Osteoblast (primary cell): ENCODE measurements around a stretch of chr13.

DNA sequence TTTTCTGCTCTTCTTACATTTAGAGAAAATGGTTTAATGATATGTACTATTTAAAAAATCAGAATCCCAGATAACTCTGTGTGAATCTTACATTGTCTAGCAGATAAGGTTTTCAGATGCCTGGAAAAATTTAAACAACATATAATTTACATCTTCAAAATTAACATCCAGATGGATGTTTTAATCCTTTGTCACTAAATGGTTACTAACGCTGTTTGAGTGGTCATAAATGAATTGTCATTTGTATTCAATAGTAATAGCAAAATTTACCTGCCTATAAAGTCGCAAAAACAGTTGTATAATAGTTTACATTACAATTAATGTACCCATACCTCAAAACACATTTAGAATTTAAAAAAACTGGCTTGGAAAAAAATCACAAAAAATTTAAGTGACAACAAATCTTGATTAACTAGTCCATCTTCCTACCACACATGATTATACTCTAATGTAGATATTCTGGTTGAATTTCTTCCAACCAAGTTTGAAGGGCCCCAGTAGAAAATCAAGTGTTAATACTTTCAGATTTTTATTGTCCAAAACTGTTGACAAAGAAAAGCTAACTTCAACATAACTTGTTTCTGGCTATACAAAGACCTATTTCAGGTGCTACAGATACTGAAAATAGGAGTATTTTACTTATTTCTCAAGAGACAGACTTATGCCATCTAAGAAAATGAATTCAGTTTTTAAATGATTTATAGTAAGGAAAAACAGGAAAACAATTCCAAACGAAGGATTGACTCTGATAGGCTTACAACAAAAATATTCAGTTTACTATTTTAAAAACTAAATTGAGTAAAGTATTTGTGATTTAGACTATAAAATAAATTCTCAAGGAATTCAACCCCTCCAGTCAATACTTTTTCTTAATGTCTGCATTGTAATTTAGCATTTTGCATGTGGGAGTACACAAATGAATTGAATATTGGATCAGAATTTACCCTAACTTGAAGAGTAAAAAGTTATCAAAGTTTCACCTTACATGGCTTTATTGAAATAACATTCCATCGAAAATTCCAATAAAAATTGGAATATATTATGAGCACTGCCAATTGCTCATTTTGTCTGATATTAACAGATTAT is 5.4 kb downstream of the KCTD12 start:
- CAGE, long polyA plus RNA = no peak
- RRBS = no CpG with 5 or more reads among the region's 4 CpGs

- CAGE, long polyA plus RNA = no peak
- RRBS = no CpG with 5 or more reads among the region's 1 CpG
Observed at GRCh38 chr13:77014197-77015254, 12.4 kb downstream of the FBXL3 start.

DNA sequence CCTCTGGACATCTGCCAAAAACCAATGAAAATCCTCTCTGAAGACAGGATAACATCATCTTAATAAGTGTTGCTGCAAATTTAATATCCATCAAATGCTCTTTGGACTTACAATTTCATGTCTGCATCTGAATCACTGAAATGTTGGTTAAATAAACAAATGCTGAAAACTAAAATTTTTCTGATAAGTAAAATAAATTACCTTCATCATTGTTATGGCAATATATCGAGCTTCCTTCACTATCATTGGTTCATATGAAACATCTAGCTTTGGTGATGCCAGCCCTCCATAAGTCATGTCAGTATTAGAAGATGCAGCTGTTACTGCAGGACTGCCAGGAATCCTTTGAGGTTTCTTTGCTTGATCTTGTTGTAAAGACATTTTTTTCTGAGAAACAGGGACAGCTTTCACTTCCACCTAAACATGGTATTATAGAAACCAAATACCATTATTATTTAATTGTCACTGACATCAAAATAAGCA is 123.6 kb upstream of the FBXL3 start:
- CAGE, long polyA plus RNA = no peak
- RRBS = no CpG with 5 or more reads among the region's 1 CpG

GRCh38 chr13:77185702-77186474 is 141.0 kb downstream of the MYCBP2 start:
- CAGE, long polyA plus RNA = no peak
- RRBS = no CpG with 5 or more reads among the region's 3 CpGs

- CAGE, long polyA plus RNA = no peak
- RRBS = no CpG with 5 or more reads among the region's 3 CpGs
Observed at GRCh38 chr13:77226266-77226829, 100.5 kb downstream of the MYCBP2 start.

DNA sequence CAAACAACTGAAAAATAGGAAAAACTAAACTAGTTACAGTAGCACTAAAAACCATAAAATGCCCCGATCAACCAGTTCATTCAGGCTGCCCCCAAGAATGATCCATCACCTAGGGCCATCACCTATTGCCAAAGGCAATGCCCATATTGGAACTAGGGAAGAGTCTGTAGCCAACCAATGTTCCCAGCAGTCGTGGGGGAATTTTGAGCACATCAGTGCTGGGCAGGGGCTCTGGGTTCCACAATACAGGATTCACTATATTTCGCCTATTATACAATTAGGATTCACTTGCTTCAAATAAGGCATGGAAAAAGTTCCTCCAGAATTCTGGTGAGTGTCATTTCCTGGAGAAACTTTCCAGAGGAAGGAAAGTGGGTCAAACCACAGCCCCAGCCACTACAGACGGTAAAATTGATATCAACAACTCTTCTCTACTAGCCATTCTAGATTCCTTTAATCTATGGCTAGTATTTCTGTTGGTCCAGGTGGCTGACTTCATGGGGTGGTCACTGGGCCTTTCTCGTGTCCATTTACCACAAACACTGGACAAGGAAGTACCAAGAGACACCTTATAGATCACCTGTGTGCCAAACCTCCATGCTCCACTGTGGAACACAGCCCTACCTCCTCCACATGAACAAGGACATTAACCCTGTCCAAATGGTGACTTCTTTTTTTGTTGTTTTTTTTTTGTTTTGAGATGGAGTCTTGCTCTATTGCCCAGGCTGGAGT is 10.5 kb downstream of the MYCBP2 start:
- CAGE, long polyA plus RNA = no peak
- RRBS = no CpG with 5 or more reads among the region's 5 CpGs

- CAGE, long polyA plus RNA = no peak
- RRBS = no CpG with 5 or more reads among the region's 11 CpGs
Observed at GRCh38 chr13:77325886-77326227, 1.0 kb downstream of the MYCBP2 start.

DNA sequence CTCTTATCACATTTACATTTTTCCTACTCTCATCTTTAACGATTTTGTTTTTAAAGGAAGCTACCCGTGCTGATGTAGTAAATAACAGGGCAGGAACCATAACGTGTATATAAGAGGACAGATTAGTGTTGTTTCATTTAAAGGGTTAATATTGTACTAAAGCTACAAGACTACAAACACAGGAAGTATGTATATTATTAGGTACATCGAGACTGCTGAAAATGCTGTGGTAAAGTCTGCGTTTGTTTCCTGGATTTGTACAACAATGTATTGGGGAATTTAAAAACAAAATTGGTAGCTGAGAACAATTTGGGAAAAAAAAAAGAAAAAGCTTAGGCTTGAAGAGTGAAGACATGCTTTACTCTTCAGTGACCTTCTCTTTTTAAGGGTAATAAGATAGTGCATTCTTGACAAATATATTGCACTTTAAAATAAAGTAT is 3.3 kb upstream of the MYCBP2 start:
- CAGE, long polyA plus RNA = no peak
- RRBS = no CpG with 5 or more reads among the region's 5 CpGs

DNA sequence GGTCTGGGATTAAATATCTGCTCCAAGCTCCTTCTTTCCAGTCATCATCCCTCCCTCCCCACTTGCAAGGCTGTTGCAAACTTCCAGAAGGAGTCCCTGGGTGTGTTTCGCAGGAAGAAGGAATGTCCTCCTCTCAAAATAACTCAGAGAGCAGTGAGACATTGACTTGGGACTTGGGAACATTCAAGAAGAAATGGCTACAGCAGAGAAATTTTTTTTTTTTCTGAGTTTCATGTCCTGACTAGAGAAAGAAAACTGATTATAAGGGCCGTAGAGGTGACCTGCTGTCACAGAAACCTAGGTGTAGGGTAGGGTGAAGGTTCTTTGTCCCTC is 63.6 kb upstream of the MYCBP2 start:
- CAGE, long polyA plus RNA = no peak
- RRBS = no CpG with 5 or more reads among the region's 2 CpGs

DNA sequence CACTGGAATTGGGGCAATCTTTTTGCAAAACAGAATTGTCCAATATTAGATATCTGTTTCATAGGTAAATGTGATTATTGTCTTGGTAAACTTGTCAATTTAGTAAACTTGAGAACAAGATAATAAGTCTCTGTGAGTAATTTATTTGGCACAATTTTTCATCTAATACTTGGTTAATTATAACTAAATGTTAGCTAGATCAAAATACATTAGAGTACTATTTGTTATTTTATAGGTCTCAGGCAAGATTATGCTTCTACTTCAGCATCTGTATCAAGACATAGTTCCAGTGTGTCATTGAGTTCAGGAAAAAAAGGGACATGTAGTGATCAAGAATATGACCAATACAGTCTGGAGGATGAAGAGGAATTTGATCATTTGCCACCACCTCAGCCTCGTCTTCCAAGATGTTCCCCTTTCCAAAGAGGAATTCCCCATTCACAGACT is 48.8 kb downstream of the SLAIN1 start:
- CAGE, long polyA plus RNA = no peak
- RRBS = no CpG with 5 or more reads among the region's 1 CpG

- CAGE, long polyA plus RNA = no peak
- RRBS = 4% methylated on average over 16 of the region's 49 CpGs
Observed at GRCh38 chr13:78602732-78603294, 539 bp downstream of the POU4F1 start.

GRCh38 chr13:78655637-78656236 is 3.2 kb downstream of the OBI1 start:
- CAGE, long polyA plus RNA = no peak
- RRBS = no CpG with 5 or more reads among the region's 4 CpGs

GRCh38 chr13:79393257-79394463 is 12.4 kb downstream of the RBM26 start:
- CAGE, long polyA plus RNA = no peak
- RRBS = no CpG with 5 or more reads among the region's 20 CpGs

- CAGE, long polyA plus RNA = no peak
- RRBS = no CpG with 5 or more reads among the region's 7 CpGs
Observed at GRCh38 chr13:80070291-80070613, 270.7 kb downstream of the SPRY2 start.

GRCh38 chr13:80444188-80444670 is 103.3 kb upstream of the SPRY2 start:
- CAGE, long polyA plus RNA = no peak
- RRBS = no CpG with 5 or more reads among the region's 2 CpGs

DNA sequence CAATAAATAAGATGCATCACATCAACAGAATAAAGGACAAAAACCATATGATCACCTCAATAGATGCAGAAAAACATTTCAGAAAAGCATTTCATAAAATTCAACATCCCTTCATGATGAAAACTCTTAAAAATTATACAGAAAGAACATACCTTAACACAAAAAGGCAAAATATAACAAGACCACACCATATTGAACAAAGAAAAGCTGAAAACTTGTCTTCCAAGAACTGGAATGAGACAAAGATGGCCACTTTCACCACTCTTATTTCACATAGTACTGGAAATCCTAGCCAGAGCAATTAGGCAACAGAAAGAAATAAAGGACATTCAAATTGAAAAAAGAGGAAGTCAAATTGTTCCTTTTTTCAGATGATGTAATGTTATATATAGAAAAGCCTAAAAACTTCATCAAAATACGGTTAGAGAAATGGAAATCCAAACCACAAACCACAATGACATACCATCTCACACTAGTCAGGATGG is 113.1 kb upstream of the SPRY2 start:
- CAGE, long polyA plus RNA = no peak
- RRBS = no CpG with 5 or more reads among the region's 1 CpG

DNA sequence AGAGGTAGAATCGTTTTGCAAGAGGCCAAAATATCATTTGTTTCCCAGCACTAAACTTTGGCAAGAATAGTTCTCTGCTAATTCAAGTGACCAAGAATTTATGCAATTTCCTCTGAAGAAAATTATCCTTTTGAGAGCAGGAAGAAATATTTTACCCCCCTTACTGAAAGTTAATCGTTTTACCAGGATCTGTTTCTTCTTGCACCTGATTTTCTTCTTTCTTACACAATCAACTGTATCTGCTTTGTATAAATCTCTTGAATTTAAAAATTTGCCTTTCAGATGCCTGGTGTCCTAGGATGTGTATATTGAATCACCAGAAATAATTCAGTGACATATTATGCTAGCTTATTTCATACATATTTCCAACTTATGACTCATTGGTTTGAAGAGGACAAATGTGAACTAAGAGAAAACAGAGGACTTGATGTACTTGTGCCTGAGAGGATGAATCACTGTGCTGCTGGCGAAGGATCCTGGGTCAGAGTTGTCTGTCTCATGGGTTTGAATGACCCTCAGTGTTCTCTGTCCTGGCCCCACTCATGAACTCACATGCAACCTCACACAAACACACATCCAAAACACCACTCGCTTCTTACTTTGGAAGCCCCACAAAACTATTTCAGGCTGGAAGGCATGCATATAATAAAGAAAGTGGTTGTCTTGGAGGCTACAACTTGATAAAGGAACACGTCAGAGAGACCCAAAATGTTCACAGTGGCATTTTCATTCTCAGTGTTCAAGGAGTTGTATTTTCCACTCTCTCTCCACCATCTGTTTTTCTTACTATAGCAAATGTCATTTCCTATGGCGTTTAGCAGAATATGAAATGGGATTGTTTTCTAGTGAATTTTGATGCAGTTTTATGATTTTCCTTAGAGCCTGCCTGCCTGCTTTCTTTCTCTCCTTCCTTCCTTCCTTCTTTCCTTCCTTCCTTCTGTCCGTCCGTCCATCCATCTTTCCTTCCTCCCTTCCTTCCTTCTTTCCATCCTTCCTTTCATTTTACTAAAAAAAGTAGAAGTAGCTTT is 129.0 kb upstream of the SPRY2 start:
- CAGE, long polyA plus RNA = no peak
- RRBS = no CpG with 5 or more reads among the region's 8 CpGs

GRCh38 chr13:80490067-80490266 is 149.0 kb upstream of the SPRY2 start:
- CAGE, long polyA plus RNA = no peak
- RRBS = no CpG with 5 or more reads among the region's 4 CpGs

- CAGE, long polyA plus RNA = no peak
- RRBS = no CpG with 5 or more reads among the region's 4 CpGs
Observed at GRCh38 chr13:80547891-80548398, 207.0 kb upstream of the SPRY2 start.

DNA sequence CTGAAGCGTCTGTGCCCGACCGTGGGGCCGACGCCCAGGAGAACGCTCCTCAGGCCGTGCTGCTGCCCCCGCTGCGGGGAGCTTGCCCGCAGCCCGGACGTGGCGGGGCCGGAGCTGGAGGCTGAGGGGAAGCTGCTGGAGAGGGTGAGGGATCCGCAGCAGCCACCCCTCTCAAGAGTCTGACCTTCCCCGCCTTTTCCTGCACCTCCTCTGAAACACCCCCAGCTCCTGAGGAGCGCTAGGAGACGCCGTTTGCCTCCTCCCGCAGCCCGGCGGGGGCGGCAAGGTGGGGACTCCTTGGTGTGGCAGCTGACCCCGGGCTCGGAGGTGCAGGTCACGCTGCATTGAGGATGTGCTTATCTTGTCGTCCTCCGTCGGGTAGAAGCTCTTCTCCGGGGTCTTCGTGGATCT is 314.0 kb upstream of the SPRY2 start:
- CAGE, long polyA plus RNA = no peak
- RRBS = 51% methylated on average over 10 of the region's 31 CpGs